K562 (cell line): ENCODE data around the gene SUCLG2.

DNA sequence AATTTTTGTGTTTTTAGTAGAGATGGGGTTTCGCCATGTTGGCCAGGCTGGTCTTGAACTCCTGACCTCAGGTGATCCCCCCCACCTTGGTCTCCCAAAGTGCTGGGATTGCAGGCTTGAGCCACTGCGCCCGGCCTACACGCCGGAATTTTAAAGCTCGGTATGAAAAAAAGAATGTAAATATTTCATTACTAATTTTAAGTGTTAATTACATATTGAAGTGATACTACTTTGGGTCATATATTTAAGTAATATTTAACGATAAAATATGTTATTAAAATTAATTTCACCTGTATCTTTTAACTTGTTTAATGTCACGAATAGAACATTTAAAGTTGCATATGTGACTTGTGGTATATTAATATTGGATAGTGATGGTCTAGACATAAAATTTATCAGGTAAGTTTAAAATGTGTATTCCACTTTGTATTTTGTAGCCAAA, 45.5 kb upstream of the LRIG1 start:
- RAMPAGE, long total RNA = no peak
- RRBS = no CpG with 5 or more reads among the region's 8 CpGs
PRO-cap:
- standard = no peak
- CoPRO, capped RNA only, 2 experiments = no peak in any of the 2 experiments
- CoPRO, capped and uncapped RNA, 2 experiments = no peak in any of the 2 experiments
- CoPRO, uncapped RNA only, 2 experiments = no peak in any of the 2 experiments
CAGE:
- cytosol, long polyA plus RNA = no peak
- long polyA plus RNA = no peak
- nucleolus, long total RNA = no peak
- nucleus, long polyA plus RNA = no peak

GRCh38 chr3:66809656-66810106, 188.4 kb upstream of the KBTBD8 start:
- RAMPAGE, long total RNA = no peak
- RRBS = no CpG with 5 or more reads among the region's 3 CpGs
PRO-cap:
- standard = no peak
- CoPRO, capped RNA only, 2 experiments = no peak in any of the 2 experiments
- CoPRO, capped and uncapped RNA, 2 experiments = no peak in any of the 2 experiments
- CoPRO, uncapped RNA only, 2 experiments = no peak in any of the 2 experiments
CAGE:
- cytosol, long polyA plus RNA = no peak
- long polyA plus RNA = no peak
- nucleolus, long total RNA = no peak
- nucleus, long polyA plus RNA = no peak

DNA sequence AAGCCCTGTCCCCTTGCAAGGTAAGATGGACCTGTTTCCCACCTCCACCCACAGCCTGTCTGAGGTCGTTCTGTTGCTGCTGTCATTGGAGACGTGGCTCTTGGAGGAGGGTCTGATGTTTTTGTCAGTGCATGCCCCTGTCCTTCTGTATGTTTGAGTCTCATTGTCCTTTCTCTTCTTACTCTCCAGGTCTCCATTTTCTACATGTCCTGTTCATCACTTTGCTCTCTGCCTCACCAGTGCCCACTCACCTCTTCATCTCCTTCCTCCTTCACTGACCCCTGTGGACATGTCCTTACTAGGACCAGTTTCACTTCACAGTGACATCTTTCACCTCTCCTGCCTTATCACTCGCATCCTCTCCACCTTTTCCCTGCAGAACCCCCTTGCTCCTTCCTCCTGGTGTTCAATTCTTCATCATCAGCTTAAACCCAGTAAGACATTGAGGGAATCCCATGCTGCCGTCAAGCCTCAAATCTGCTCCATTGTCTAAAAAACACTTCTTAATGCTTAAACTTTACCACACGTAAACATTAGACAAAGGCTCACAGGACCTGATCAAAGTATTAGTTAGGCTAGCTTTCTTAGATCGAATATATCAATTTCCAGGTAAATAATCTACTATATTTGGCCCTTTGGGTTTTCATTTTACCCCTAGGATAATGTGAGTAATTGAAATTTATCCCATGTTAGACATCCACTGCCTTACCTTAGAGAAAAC, 262.4 kb downstream of the SUCLG2 start:
- RAMPAGE, long total RNA = no peak
- RRBS = no CpG with 5 or more reads among the region's 6 CpGs
PRO-cap:
- standard = no peak
- CoPRO, capped RNA only, 2 experiments = no peak in any of the 2 experiments
- CoPRO, capped and uncapped RNA, 2 experiments = no peak in any of the 2 experiments
- CoPRO, uncapped RNA only, 2 experiments = no peak in any of the 2 experiments
CAGE:
- cytosol, long polyA plus RNA = no peak
- long polyA plus RNA = no peak
- nucleolus, long total RNA = no peak
- nucleus, long polyA plus RNA = no peak

DNA sequence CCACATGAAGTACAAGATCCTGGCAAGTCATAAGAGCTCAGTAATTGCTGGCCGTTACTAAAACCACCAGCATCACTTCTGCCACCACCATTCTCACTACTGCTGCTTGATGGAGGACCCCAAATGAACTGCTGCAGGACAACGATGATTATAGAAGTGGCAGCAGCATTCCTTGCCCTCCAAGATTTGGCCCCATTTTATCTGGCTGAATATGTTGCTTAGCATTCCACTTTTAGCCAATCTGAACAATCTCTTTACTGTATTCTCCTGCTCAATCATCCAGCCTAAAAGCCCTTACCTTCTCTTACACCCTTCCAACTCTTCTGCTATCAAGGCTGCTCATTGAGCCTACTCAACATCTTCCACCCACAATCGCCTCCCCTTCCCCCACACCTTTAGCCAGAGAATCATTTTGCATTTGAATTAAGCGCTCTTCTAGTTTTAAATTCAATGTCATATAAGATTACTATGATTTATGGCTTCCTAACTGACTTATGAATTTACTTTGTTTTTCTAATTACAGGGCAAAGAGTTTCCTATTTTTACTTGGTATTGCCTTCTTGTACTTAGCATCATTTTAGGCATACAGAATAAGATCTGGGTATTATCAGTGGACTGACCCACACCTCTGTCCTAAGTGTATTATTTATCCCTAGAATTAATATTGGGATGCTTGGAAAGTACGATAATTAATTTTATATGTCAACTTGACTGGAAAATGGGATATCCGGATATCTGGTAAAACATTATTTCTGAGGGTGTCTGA, 229.6 kb downstream of the SUCLG2 start:
- RAMPAGE, long total RNA = no peak
- RRBS = no CpG with 5 or more reads among the region's 6 CpGs
PRO-cap:
- standard = no peak
- CoPRO, capped RNA only, 2 experiments = no peak in any of the 2 experiments
- CoPRO, capped and uncapped RNA, 2 experiments = no peak in any of the 2 experiments
- CoPRO, uncapped RNA only, 2 experiments = no peak in any of the 2 experiments
CAGE:
- cytosol, long polyA plus RNA = no peak
- long polyA plus RNA = no peak
- nucleolus, long total RNA = no peak
- nucleus, long polyA plus RNA = no peak

DNA sequence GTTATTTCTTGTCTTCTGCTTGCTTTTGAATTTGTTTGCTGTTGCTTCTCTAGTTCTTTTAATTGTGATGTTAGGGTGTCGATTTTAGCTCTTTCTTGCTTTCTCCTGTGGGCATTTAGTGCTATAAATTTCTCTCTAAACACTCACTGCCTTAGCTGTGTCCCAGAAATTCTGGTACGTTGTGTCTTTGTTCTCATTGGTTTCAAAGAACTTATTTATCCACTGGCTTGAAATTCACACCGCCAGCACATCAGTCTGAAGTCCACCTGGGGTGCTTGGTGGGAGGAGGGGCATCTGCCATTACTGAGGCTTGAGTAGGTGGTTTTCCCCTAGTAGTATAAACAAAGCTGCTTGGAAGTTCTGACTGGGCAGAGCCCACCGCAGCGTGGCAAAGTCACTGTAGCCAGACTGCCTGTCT, 114.3 kb downstream of the SUCLG2 start:
- RAMPAGE, long total RNA = no peak
- RRBS = no CpG with 5 or more reads among the region's 5 CpGs
PRO-cap:
- standard = no peak
- CoPRO, capped RNA only, 2 experiments = no peak in any of the 2 experiments
- CoPRO, capped and uncapped RNA, 2 experiments = no peak in any of the 2 experiments
- CoPRO, uncapped RNA only, 2 experiments = no peak in any of the 2 experiments
CAGE:
- cytosol, long polyA plus RNA = no peak
- long polyA plus RNA = no peak
- nucleolus, long total RNA = no peak
- nucleus, long polyA plus RNA = no peak

GRCh38 chr3:67654496-67655172, at the start of gene SUCLG2:
Gene SUCLG2 (minus strand): TSS chr3:67654612.
- RAMPAGE, long total RNA = start-site peak on the minus strand at chr3:67654592-67654612, 174 and 306 reads in 2 replicates
- RRBS = 3% methylated on average over 11 of the region's 41 CpGs
PRO-cap:
- standard = bidirectional peak, plus-strand start at chr3:67654711, minus-strand start at chr3:67654589
- CoPRO, capped RNA only, 2 experiments = peak in 2 of 2 experiments; most common plus-strand start chr3:67654711 (in 2); most common minus-strand start chr3:67654593 (in 2)
- CoPRO, capped and uncapped RNA, 2 experiments = peak in 2 of 2 experiments; most common plus-strand start chr3:67654711 (in 2); most common minus-strand start chr3:67654589 (in 1)
- CoPRO, uncapped RNA only, 2 experiments = peak in 2 of 2 experiments; most common plus-strand start chr3:67654711 (in 1); most common minus-strand start chr3:67654557 (in 1)
CAGE:
- cytosol, long polyA plus RNA = start-site peak on the minus strand at chr3:67654589-67654617, 575 and 383 reads in 2 replicates
- long polyA plus RNA = start-site peak on the minus strand at chr3:67654595-67654612, 136 and 559 reads in 2 replicates
- nucleolus, long total RNA = no peak
- nucleus, long polyA plus RNA = start-site peak on the minus strand at chr3:67654589-67654617, 411 and 116 reads in 2 replicates

- RAMPAGE, long total RNA = no peak
- RRBS = 1% methylated on average over 28 of the region's 77 CpGs
PRO-cap:
- standard = unidirectional peak, plus-strand start at chr3:69012998; bidirectional peak, plus-strand start at chr3:69013095, minus-strand start at chr3:69013058; bidirectional peak, plus-strand start at chr3:69013310, minus-strand start at chr3:69013260
- CoPRO, capped RNA only, 2 experiments = peak in 1 of 2 experiments; most common plus-strand start chr3:69013144 (in 1); most common minus-strand start chr3:69013072 (in 1)
- CoPRO, capped and uncapped RNA, 2 experiments = no peak in any of the 2 experiments
- CoPRO, uncapped RNA only, 2 experiments = no peak in any of the 2 experiments
CAGE:
- cytosol, long polyA plus RNA = no peak
- long polyA plus RNA = no peak
- nucleolus, long total RNA = no peak
- nucleus, long polyA plus RNA = no peak
Measured at GRCh38 chr3:69012839-69013559, 485 bp downstream of the EOGT start.

DNA sequence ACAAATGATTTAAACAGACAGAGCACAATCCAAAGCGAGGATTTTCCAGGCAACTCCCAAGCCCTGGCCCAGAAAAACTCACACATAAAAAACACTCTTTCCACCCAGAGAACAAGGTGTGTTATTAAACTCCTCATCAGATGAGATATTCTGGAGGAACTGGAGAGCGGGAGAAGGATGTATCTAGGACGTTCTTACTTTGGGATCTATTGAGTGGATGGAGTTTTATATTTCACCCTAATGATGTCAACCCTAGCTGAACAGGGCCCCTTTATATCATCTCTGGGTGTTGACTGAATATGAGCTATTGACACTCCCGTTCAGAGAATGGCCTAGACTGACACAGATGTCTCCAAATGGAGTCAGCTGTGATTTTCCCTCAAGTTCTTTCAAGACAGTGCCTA, 63.9 kb downstream of the FRMD4B start:
- RAMPAGE, long total RNA = no peak
- RRBS = no CpG with 5 or more reads among the region's 4 CpGs
PRO-cap:
- standard = no peak
- CoPRO, capped RNA only, 2 experiments = no peak in any of the 2 experiments
- CoPRO, capped and uncapped RNA, 2 experiments = no peak in any of the 2 experiments
- CoPRO, uncapped RNA only, 2 experiments = no peak in any of the 2 experiments
CAGE:
- cytosol, long polyA plus RNA = no peak
- long polyA plus RNA = no peak
- nucleolus, long total RNA = no peak
- nucleus, long polyA plus RNA = no peak

- RAMPAGE, long total RNA = no peak
- RRBS = no CpG with 5 or more reads among the region's 5 CpGs
PRO-cap:
- standard = no peak
- CoPRO, capped RNA only, 2 experiments = no peak in any of the 2 experiments
- CoPRO, capped and uncapped RNA, 2 experiments = no peak in any of the 2 experiments
- CoPRO, uncapped RNA only, 2 experiments = no peak in any of the 2 experiments
CAGE:
- cytosol, long polyA plus RNA = no peak
- long polyA plus RNA = no peak
- nucleolus, long total RNA = no peak
- nucleus, long polyA plus RNA = no peak
Measured at GRCh38 chr3:69359511-69359951, 26.4 kb downstream of the FRMD4B start.

DNA sequence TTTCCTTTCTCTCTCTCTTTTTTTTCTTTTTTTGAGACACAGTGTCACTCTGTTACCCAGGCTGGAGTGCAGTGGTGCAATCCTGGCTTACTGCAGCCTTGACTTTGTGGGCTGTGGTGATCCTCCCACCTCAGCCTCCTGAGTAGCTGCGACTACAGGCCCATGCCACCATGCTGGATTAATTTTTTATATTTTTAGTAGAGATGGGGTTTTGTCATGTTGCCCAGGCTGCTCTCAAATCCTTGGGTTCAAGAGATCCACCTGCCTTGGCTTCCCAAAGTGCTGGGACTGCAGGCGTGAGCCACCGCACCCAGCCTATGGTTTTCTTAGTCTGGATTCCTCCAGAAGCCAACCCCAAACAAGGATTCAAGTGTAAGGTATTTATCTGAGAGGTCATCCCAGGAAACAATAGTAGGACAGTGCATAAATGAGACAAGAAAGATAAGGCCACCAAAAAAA, 142.5 kb upstream of the FRMD4B start:
- RAMPAGE, long total RNA = no peak
- RRBS = no CpG with 5 or more reads among the region's 3 CpGs
PRO-cap:
- standard = no peak
- CoPRO, capped RNA only, 2 experiments = no peak in any of the 2 experiments
- CoPRO, capped and uncapped RNA, 2 experiments = no peak in any of the 2 experiments
- CoPRO, uncapped RNA only, 2 experiments = no peak in any of the 2 experiments
CAGE:
- cytosol, long polyA plus RNA = no peak
- long polyA plus RNA = no peak
- nucleolus, long total RNA = no peak
- nucleus, long polyA plus RNA = no peak

- RAMPAGE, long total RNA = no peak
- RRBS = no CpG with 5 or more reads among the region's 25 CpGs
PRO-cap:
- standard = no peak
- CoPRO, capped RNA only, 2 experiments = no peak in any of the 2 experiments
- CoPRO, capped and uncapped RNA, 2 experiments = no peak in any of the 2 experiments
- CoPRO, uncapped RNA only, 2 experiments = no peak in any of the 2 experiments
CAGE:
- cytosol, long polyA plus RNA = no peak
- long polyA plus RNA = no peak
- nucleolus, long total RNA = no peak
- nucleus, long polyA plus RNA = no peak
Measured at GRCh38 chr3:69541638-69542051, 155.8 kb upstream of the FRMD4B start.

DNA sequence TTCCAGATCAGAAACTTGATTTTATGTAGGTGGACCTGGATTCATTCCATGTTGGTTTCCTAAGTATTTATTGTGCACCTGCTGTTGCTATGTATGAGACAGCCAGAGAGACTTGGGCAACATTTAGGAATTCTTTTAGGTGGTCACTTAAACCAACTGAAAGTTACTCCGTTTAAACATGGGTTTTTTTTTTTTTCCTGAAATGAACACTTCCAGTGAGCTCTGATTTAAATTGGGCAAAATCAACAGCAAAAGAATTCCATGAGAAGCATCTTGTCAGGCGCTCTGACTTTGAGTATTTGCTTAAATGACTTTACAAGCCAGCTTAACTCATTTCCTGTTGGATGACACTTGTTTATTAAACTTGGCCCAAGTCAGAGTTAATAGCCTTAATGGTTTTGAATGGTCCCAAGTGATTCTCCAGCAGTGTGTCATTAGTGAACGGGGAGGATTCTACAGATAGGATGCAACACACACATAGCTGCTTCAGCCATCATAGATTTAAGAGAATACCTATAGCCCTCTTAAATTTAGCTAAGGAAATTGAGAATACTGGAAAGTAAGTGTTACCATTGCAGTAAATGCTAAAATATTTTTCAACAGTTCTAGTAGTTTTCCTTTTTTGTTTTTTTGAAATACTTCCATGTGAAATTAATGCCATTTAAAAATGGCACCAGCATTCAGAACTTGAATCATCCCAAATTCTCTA, 32.0 kb downstream of the MITF start:
- RAMPAGE, long total RNA = no peak
- RRBS = no CpG with 5 or more reads among the region's 3 CpGs
PRO-cap:
- standard = no peak
- CoPRO, capped RNA only, 2 experiments = no peak in any of the 2 experiments
- CoPRO, capped and uncapped RNA, 2 experiments = no peak in any of the 2 experiments
- CoPRO, uncapped RNA only, 2 experiments = no peak in any of the 2 experiments
CAGE:
- cytosol, long polyA plus RNA = no peak
- long polyA plus RNA = no peak
- nucleolus, long total RNA = no peak
- nucleus, long polyA plus RNA = no peak

GRCh38 chr3:69929873-69930512, 190.7 kb downstream of the MITF start:
- RAMPAGE, long total RNA = no peak
- RRBS = no CpG with 5 or more reads among the region's 10 CpGs
PRO-cap:
- standard = no peak
- CoPRO, capped RNA only, 2 experiments = no peak in any of the 2 experiments
- CoPRO, capped and uncapped RNA, 2 experiments = no peak in any of the 2 experiments
- CoPRO, uncapped RNA only, 2 experiments = no peak in any of the 2 experiments
CAGE:
- cytosol, long polyA plus RNA = no peak
- long polyA plus RNA = no peak
- nucleolus, long total RNA = no peak
- nucleus, long polyA plus RNA = no peak

GRCh38 chr3:70982357-70983423, 600.8 kb downstream of the FOXP1 start:
- RAMPAGE, long total RNA = no peak
- RRBS = no CpG with 5 or more reads among the region's 9 CpGs
PRO-cap:
- standard = no peak
- CoPRO, capped RNA only, 2 experiments = no peak in any of the 2 experiments
- CoPRO, capped and uncapped RNA, 2 experiments = no peak in any of the 2 experiments
- CoPRO, uncapped RNA only, 2 experiments = peak in 1 of 2 experiments; most common minus-strand start chr3:70982664 (in 1)
CAGE:
- cytosol, long polyA plus RNA = no peak
- long polyA plus RNA = no peak
- nucleolus, long total RNA = no peak
- nucleus, long polyA plus RNA = no peak

GRCh38 chr3:71031712-71032722, 551.5 kb downstream of the FOXP1 start:
- RAMPAGE, long total RNA = no peak
- RRBS = 98% methylated on average over 5 of the region's 18 CpGs
PRO-cap:
- standard = no peak
- CoPRO, capped RNA only, 2 experiments = no peak in any of the 2 experiments
- CoPRO, capped and uncapped RNA, 2 experiments = no peak in any of the 2 experiments
- CoPRO, uncapped RNA only, 2 experiments = no peak in any of the 2 experiments
CAGE:
- cytosol, long polyA plus RNA = no peak
- long polyA plus RNA = no peak
- nucleolus, long total RNA = no peak
- nucleus, long polyA plus RNA = no peak

DNA sequence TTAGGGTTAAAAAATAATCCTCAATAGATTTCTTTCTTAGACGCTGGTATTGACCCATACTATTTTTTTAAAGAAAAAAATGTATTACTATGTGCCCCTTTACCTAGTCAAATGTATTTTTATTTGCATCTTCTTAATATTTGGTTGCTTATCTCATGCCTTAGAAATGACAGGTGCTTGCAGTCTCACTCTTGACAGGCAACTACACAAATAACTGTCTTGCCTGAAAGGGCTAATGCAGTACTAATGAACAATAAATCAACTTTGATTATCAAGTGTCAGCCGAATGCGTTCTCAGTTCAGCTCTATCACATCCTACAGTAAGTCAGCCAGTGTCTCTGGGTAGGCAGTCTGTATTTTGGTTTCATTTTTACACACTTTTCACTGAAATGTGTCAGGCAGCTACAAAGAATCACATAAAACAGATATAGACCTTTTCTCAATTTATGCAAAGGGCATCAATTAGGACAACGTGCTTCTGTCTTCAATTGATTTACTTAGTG, 520.7 kb downstream of the FOXP1 start:
- RAMPAGE, long total RNA = no peak
- RRBS = no CpG with 5 or more reads among the region's 4 CpGs
PRO-cap:
- standard = no peak
- CoPRO, capped RNA only, 2 experiments = peak in 1 of 2 experiments; most common plus-strand start position 297 of the sequence (in 1); most common minus-strand start position 248 of the sequence (in 1)
- CoPRO, capped and uncapped RNA, 2 experiments = no peak in any of the 2 experiments
- CoPRO, uncapped RNA only, 2 experiments = no peak in any of the 2 experiments
CAGE:
- cytosol, long polyA plus RNA = no peak
- long polyA plus RNA = no peak
- nucleolus, long total RNA = no peak
- nucleus, long polyA plus RNA = no peak

DNA sequence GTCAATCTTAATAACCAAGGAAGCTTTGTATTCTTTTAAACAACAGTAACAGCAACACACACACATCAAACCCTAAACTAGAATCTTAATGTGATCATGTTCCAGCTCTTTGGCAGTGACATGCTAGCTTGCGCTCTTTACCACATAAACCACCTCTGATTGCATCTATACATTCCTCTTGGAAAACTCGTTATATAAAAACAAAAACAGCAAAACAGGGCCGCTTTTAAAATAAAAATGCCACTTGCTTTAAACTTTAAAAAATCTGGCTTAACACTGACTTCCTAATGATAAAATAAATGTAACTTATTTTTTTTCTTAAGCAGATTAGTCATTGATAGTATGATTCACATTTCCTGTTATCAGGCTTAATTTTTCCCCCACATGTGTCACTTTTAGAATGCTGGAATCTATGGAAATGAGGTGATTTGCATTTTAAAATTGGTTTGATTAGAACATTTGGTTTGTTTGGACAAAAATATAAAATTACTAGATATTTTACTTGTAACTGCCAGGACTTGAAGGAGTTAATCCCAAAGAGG, 520.1 kb downstream of the FOXP1 start:
- RAMPAGE, long total RNA = no peak
- RRBS = no CpG with 5 or more reads among the region's 3 CpGs
PRO-cap:
- standard = no peak
- CoPRO, capped RNA only, 2 experiments = no peak in any of the 2 experiments
- CoPRO, capped and uncapped RNA, 2 experiments = peak in 1 of 2 experiments; most common minus-strand start position 414 of the sequence (in 1)
- CoPRO, uncapped RNA only, 2 experiments = peak in 1 of 2 experiments; most common minus-strand start position 337 of the sequence (in 1)
CAGE:
- cytosol, long polyA plus RNA = no peak
- long polyA plus RNA = no peak
- nucleolus, long total RNA = no peak
- nucleus, long polyA plus RNA = no peak

GRCh38 chr3:71063860-71064377, 519.6 kb downstream of the FOXP1 start:
- RAMPAGE, long total RNA = no peak
- RRBS = 27% methylated on average over 1 of the region's 15 CpGs
PRO-cap:
- standard = bidirectional peak, plus-strand start at chr3:71063951, minus-strand start at chr3:71063975
- CoPRO, capped RNA only, 2 experiments = peak in 2 of 2 experiments; most common plus-strand start chr3:71063951 (in 1)
- CoPRO, capped and uncapped RNA, 2 experiments = peak in 2 of 2 experiments; most common plus-strand start chr3:71063951 (in 1); most common minus-strand start chr3:71063935 (in 1)
- CoPRO, uncapped RNA only, 2 experiments = peak in 1 of 2 experiments; most common plus-strand start chr3:71063951 (in 1); most common minus-strand start chr3:71064262 (in 1)
CAGE:
- cytosol, long polyA plus RNA = no peak
- long polyA plus RNA = no peak
- nucleolus, long total RNA = no peak
- nucleus, long polyA plus RNA = no peak